Skeletal muscle satellite cell (primary cell): ENCODE results near the gene SPRED1.

GRCh38 chr15:36647310-36647787 is 67.9 kb downstream of the CDIN1 start:
- CAGE, long polyA plus RNA: no peak

DNA sequence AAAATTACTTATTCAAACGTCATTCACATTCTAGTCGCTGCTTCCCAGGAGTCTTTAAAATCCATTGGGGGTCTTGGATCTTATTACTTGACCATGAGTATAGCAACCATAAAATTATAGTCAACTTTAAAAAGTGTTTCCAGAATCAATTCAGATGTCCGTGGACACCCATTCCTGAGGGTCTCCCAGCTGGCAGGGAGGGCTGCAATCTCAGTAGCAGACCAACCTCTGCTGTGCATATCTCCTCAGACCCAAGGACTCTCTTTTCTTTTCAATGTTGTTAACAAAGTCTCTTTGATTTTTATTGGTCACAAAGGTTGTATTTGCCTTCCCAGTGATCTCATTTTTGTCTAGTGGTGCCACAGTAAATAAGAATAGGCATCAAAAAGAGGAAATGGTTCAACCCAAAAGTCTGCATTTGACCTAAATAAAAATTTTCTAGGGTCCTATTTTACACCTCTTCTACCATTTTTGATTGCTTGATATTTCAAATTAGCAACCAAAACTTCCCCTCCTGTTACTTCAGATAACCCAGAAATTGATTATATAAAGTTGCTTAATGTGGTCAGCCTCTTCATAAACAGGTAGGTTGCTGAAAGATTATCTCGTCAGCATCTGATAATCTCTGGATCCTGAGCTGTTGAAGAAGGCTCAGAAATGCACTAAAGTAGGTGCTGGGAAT is 225.8 kb downstream of the CDIN1 start:
- CAGE, long polyA plus RNA: no peak

DNA sequence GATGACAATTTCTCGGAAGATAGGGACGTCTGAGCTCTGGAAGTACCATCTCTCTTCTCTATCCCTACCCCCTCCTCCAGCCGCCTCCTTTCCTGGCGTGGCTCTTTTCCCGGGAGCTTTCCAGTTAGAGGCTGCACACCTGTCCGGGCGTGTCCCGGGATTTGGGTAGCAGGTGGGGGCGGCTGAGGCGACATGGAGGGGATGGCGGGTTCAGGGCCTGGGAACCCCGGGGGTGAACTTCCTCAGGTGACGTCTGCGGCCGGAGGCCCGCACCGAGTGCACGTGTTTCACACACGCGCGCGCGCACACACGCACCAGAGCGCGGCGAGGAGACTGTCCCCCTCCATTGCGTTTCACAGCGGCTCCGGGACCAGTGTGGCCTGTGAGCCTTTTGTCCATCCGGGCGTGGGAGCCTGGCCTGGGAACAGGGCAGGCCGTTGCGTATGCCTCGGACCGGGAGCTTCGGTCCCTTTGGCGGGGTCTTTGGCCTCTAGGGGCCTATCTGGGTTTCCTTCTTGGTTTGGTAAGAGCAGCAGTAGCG is 220.2 kb downstream of the MEIS2 start:
- CAGE, long polyA plus RNA: no peak

DNA sequence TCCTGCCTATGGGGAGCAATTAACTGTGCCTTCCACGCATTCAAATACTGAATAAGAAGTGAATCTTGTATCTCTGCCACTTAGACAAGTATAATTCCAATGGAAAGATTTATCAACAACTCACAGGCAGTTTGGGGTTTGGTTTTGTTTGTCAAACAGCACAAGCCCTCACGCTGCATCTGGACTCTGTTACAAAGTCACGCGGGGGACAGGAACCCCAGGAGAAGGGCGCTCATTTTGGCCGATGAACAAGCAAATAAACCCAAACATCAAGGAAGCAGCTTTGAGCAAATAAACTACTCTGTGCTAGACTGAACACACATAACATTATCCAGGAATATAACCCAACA is 61.7 kb upstream of the TMCO5A start:
- CAGE, long polyA plus RNA: no peak

DNA sequence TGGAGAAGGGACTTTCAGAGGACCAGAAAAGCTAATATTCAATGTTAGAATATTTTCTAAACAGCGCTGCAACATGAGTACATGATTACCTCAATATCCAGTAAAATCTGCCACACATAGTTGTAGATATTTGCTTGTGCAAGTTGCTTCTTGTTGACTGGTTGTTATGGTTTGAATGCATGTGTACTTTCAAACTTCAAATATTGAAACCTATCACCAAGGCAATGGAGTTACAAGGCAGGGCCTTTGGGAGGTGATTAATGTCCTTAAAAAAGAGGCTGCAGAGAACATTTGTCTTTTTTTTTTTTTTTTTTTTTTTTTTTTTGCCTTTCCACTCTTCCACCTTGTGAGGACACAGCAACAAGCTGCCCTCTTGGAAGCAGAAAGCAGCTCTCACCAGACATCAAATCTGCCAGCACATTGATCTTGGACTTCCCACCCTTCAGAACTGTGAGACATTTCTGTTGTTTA is 50.0 kb downstream of the TMCO5A start:
- CAGE, long polyA plus RNA: no peak

DNA sequence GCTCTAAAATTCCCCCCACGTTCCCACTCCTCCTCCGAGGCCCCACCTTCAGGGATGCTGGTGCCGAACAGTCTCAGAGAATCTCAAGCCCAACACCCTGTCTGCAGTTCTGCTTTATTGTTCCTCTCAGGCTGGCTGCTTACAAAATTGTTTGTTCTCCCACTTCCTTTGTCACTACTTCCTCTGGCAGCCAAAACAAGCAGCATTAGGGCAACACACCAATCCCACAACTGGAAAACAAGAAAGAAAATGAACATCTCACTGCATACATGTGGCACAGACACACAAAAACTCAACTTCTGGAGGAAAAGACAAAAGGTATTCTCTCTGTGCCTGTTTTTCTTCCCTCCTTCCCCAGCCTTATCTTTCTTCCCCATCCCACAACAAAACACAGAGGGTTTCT is 108.3 kb downstream of the TMCO5A start:
- CAGE, long polyA plus RNA: no peak

DNA sequence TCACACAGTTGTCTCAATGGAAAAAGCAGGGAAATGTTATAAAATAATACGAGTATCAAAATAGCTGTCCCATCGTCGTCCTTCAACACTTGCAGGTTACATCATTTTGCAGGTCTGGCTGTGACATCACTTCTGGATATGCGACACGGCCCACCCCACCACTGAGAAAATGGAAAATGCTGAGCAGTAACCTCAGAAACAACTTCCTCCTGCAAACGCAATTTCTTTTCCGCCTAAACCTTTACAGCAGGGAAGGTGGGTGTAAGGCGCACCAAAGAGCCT is 137.7 kb downstream of the TMCO5A start:
- CAGE, long polyA plus RNA: no peak

DNA sequence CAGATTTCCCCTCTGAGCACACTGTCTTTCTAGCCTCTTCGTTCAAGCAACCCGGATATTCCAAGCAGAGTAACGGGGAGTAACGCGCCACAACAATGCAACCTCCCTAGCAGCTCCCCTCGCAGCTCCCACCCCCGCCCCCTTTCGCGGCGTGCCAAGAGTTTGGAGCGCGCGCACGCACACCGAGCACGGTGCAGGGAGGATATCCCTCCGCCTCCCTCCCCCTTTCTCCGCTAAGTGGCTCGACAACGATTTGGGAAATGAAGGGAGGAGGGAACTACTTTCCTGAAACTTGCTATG is 923 bp upstream of the SPRED1 start:
- CAGE, long polyA plus RNA: no peak

DNA sequence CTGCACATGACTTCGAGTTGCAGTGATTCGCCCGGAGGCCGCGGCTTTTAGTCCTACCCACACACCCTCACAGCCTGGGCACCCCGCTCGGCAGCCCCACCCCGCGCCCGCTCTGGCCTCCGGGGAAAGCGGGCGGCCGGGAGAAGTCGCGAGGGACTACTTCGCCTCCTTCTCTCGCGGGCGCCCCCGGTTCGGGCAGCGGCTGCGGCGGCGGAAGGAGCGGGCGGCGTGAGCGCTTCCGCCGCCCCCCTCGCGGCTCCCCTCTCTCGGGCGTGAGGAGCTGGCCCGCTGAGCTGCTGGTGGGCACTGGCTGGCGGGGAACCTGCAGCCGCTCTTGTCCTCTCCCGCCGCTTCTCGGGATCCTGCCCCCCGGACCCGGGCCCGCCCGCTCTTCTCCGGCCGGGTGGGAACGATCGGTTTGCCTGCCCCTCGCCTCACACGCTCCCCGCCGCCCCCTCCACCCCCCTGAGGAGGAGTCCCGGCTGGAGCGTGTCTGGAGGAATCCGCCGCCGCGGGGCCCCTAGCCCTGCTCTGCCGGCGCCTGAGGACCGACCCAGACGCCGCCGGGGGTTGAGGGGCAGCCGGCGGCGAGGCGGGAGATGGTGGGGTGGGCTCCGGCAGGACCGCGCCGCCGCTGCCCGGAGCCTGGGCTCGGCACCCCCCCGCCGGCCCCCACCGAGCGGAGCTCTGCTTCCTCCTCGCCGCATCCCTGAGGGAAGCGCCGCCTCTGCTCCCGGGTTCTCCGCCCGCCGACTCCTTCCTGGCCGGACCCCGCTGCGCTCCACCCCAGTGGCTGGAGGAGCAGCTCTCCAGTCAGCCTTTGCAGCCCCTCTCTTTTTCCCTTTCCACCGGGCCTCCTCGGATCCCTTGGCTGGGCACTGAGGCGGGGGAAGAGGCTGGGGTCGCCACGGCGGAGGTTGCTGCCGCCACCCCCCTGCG is at the start of gene SPRED1:
SPRED1 (plus strand) TSS at position 774 of the 939 bp plus-strand sequence.
- CAGE, long polyA plus RNA: no peak

DNA sequence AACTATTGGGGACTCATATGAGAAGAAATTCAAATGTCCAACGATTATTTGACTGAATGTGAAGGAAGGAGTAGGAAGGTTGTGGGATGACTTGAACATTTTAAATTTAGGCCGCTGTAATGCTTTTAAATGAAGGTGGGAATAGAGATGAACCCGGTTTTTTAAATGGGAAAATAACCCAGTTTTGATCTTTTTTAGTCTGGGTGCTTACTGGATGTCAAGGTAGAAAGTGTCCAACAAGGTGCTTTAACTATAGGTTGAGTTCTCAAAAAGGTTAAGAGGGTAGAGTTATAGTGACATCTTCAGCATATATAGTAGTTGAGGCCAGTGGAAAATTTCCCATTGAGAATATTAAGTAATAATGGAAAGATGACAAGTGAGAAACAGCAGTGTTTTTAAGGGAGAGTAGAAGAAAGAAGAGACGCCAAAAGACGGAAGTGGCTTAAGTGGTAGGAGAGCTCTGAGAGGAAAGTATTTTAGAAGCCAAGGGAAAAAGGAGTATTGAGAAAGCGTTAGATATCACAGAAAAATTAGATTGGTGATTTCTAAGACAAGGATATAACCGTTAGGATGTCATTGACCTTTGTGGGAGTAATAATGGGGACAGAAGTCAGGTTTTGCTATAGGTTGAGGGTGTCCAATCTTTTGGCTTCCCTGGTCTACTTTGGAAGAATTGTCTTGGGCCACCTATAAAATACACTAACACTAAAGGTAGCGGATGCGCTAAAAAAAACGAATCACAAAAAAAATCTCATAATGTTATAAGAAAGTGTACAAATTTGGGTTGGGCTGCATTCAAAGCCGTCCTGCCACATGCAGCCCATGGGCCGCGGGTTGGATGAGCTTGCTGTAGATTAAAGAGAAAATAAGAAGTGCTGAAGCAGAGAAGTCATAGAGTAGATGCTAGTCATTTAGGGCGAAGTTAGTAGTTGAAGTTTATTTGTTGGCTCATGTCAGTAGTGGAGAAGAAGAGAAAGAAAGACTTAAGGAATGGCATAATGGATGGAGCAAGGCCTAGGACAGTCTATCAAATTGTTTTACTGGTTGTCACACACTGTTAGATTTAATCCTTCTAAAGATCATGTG is 10.8 kb downstream of the SPRED1 start:
- CAGE, long polyA plus RNA: no peak

DNA sequence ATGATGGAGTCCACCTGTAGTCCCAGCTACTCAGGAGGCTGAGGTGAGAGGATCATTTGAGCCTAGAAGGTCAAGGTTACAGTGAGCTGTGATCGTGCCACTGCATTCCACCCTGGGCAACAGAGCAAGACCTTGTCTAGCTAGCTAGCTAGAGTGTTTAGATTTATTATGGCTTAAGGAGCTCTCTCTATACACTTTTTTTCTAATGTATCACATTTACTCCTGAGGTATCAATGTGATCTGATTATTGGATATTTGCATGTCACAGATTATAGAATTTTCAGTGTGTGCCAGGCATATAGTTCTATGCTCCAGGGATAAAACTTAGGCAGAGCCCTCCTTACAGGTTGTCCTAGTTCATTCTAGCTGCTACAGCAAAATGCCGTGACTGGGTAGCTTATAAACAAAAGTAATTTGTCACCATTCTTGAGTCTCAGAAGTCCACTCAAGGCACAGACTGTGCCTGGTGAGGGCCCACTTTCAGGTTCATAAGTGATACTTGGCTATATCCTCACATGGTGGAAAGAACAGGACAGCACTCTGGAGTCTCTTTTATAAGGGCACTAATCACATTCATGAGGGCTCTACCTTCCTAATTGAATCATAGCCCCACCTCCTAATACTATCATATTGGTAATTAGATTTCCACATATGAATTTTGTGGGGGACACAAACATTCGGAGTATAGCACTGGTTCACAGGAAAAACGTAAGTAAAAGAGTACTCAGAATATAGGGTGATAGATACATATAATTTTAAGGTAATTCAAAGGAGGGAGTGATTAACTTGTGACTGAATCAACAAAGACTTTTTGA is 80.0 kb downstream of the SPRED1 start:
- CAGE, long polyA plus RNA: no peak

DNA sequence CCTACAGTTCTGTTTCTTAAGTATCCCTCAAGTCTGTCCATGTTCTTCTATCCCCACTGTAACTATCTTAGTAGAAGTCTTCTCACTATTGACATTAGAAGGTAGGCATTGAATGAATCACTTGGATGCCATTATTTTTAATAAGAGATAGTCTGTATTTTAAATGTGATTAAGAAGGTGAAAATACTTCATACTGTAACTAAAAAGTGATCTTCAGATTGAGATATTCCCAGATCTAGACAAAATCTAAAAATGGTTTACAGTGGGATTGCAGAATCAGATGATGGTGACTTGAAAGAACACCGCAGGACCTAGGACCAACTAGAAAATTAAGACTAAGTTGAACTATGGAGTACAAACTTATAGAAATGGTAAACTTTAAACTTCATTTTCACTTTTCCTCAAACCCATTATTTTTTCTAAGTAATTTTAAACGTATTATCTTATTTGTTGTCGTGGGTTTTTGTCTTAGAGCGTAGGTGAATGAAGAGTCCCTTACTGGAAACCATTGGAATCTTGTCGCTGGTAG is 94.3 kb upstream of the FAM98B start:
- CAGE, long polyA plus RNA: no peak

GRCh38 chr15:38531470-38531854 is 33.2 kb downstream of the RASGRP1 start:
- CAGE, long polyA plus RNA: no peak

GRCh38 chr15:38547659-38548170 is 16.9 kb downstream of the RASGRP1 start:
- CAGE, long polyA plus RNA: no peak

GRCh38 chr15:38820264-38820483 is 255.6 kb upstream of the RASGRP1 start:
- CAGE, long polyA plus RNA: no peak

GRCh38 chr15:39213208-39214136 is 367.4 kb upstream of the THBS1 start:
- CAGE, long polyA plus RNA: no peak

DNA sequence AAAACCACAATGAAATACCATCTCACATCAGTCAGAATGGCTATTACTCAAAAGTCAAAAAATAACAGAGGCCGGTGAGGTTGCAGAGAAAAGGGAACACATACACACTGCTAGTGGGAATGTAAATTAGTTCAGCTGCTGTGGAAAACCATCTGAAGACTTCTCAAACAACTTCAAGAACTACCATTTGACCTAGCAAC is 199.3 kb upstream of the THBS1 start:
- CAGE, long polyA plus RNA: no peak

DNA sequence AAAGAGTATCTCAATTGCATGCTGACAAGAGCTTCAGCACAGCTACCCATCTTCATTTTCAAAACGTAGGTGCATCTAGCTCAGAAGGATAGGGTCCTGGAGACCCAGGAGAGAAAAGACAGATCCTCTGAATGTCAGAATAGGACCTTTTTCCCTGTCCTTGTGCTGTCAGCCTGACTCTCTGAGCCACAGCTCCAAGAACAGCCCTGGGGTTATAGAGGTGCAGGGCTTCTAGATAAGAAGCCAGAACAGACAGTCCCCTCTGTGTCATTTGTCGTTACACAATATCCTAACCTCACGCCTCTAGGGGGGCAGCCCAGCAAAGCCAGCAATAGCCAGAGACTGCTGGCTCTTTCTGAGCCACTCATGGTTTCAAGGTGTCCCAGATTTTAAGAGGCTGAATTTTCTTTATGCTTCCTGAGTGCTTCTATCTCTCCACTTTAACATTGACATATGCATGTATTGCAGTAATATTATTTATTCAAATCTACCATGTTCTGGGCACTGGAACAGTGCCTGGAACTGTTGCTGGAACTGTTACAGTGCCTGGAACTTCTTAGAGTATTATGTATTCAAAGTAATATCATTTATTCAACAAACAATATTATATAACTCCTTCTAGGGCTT is 153.1 kb upstream of the THBS1 start:
- CAGE, long polyA plus RNA: no peak

- CAGE, long polyA plus RNA: no peak
These were observed 107.9 kb upstream of the THBS1 start for GRCh38 chr15:39472464-39473808.

- CAGE, long polyA plus RNA: no peak
These were observed 1.4 kb downstream of the THBS1 start for GRCh38 chr15:39582125-39582864.